Stomach (tissue), 7 donors: ENCODE results near the gene PGM2.

- PRO-cap, result unidirectional peak, minus-strand start at chr4:26321442; bidirectional peak, plus-strand start at chr4:26321879, minus-strand start at chr4:26321776
- RAMPAGE, long total RNA, 5 experiments, result no peak in any of the 5 experiments
- RRBS, result 0% methylated on average over 6 of the region's 73 CpGs
Observed at GRCh38 chr4:26321180-26321947, 550 bp downstream of the RBPJ start.

GRCh38 chr4:26803300-26804075 lies 57.2 kb upstream of the STIM2 start:
- PRO-cap, result no peak
- RAMPAGE, long total RNA, 5 experiments, result no peak in any of the 5 experiments
- RRBS, result no CpG with 5 or more reads among the region's 10 CpGs

DNA sequence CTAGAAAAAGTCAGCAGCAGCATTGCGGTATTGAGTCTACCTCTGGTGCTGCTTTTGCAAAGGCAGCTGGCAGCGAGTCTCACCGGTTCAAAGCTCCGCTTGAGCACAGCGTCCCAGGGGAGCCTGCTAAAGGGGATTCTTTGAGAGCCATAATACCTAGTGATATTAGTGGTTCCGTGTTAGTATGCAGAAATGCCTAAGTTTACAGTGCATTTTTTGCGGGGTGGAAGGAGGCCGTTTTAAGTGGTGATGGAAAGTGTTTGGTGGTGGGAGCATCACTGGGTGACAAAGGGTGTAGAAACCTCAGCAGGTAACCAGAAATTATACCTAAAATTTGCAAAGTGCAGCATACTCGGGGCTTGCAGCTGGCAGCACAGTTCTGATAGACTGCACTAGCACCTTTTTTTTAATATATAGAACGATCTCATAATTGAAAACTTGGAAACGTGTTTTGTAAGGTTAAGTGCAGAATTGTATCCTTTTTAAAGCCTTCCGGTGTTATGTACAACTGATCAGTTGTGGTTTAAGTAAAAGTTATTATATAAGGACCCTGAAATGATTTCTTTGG lies 1.2 kb downstream of the STIM2 start:
- PRO-cap, result no peak
- RAMPAGE, long total RNA, 5 experiments, result no peak in any of the 5 experiments
- RRBS, result no CpG with 5 or more reads among the region's 12 CpGs

- PRO-cap, result no peak
- RAMPAGE, long total RNA, 5 experiments, result no peak in any of the 5 experiments
- RRBS, result no CpG with 5 or more reads among the region's 3 CpGs
Observed at GRCh38 chr4:26864770-26865382, 4.2 kb downstream of the STIM2 start.

- PRO-cap, result no peak
- RAMPAGE, long total RNA, 5 experiments, result start-site peak on the plus strand in 1 of 5 experiments, at chr4:26869801-26869845 at its widest, 18 reads per replicate
- RRBS, result no CpG with 5 or more reads among the region's 6 CpGs
Observed at GRCh38 chr4:26869633-26870165, 9.1 kb downstream of the STIM2 start.

DNA sequence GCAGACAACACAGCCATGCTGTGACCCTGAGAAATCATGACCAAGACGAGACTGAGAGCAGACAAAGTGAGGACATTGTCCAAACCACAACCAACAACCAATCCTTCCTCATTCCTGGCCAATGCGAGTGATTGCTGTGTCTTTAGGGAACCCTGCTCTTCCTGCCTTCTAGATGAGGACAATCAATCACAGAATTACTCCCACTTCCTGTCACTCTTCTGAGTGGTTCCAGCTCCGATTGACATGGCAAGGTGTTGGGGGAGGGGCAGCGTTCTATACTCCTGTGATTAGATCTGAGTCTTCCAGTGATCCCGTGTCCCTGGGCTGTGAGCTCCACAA lies 227.8 kb downstream of the STIM2 start:
- PRO-cap, result no peak
- RAMPAGE, long total RNA, 5 experiments, result no peak in any of the 5 experiments
- RRBS, result no CpG with 5 or more reads among the region's 5 CpGs

GRCh38 chr4:29911827-29912158 lies 808.4 kb upstream of the PCDH7 start:
- PRO-cap, result no peak
- RAMPAGE, long total RNA, 5 experiments, result no peak in any of the 5 experiments
- RRBS, result no CpG with 5 or more reads among the region's 4 CpGs

GRCh38 chr4:36256220-36256837 lies 12.0 kb upstream of the ARAP2 start:
- PRO-cap, result no peak
- RAMPAGE, long total RNA, 5 experiments, result no peak in any of the 5 experiments
- RRBS, result no CpG with 5 or more reads among the region's 6 CpGs

DNA sequence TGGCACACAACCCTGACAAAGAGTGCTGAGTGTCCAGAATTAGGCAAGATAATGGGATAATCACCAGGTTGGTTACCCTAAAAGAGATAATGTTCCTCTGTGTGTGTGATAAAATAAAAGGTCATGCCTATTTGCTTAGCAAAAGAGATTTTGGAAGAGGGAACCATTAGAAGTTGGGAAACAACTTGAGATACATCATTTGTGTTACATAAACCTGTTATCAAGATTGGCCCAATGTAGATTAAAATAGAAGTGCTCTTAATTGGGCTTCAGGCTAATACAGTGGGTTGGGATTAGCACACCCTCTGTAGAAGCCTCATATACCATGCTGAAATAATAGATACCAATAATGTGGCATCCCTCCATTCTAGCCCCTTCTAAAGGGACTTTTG lies 26.5 kb upstream of the C4orf19 start:
- PRO-cap, result no peak
- RAMPAGE, long total RNA, 5 experiments, result no peak in any of the 5 experiments

DNA sequence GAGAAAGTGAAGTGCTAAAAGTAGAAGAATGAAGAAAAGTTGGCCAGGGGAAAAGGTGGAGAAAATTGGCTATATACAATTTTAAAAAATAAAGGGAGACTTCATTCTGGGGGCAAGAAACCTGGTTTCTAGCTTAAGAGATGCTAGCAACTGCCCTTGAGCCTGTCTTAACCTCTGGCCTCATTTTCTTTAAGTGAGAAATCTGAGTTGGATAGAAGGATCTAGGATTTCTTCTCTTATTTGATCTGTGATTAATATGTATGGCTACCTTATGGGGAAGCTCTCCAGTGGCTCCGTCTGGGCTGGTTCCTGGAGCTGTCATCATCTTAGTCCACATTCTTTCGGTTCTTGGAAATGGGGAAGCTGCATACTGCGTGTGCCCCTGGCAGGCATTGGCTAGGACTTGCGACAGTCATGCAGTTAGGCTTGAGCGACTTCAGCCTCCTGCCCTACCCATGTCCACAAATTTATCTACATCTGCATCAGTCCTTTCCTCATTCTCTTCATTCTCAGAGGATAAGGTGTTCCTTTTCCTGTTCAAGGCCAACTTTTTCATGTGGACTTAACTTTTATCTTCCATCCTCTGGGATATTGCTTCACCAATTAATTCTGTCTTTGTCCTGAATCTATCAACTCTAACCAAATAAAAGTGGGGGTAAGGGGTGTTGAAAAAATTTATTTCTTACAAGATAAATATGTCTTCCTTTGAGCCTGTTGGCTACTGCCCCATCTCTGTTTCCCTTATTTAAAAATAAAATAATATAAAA lies 18.2 kb downstream of the C4orf19 start:
- PRO-cap, result unidirectional peak, minus-strand start at position 191 of the sequence; unidirectional peak, minus-strand start at position 323 of the sequence
- RAMPAGE, long total RNA, 5 experiments, result no peak in any of the 5 experiments
- RRBS, result no CpG with 5 or more reads among the region's 5 CpGs

GRCh38 chr4:37666431-37667222 lies 19.5 kb downstream of the RELL1 start:
- PRO-cap, result bidirectional peak, plus-strand start at chr4:37666975, minus-strand start at chr4:37666726
- RAMPAGE, long total RNA, 5 experiments, result no peak in any of the 5 experiments
- RRBS, result no CpG with 5 or more reads among the region's 8 CpGs

DNA sequence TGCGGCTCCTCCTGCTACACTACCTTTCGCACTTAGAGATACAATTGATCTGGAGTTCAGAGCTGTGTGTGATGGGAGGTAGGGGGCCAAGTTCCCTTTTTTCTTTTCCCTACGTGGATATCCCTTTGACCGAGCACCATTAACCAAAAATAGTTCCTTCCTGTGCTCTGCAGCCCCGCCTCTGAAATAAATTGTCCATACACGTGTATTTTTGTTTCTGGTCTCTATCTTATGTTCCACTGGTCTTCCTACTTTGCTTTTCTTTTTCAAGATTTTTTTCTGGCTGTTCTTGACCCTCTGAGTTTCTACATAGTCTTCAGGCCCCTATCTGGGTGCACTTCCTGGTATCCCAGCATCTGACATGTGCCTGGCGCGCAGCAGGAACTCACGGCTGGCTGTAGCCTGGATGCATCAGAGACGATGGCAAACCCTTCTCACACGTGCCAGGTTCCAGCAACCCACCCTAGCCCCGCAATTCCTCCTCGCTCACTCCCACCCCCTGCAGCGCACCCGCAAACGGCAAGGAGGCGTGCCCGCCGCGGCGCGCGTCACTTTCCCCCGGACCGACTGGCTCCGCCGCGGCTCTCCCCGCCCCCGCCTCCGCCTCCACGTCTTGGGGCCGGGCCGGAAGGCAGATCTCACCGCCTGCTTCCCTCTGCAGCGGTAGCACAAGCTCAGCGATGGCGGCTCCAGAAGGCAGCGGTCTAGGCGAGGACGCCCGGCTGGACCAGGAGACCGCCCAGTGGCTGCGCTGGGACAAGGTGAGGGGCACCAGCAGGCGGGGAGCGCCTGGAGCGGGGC lies at the start of gene PGM2:
Gene PGM2 (plus strand): TSS at position 634 of the 801 bp plus-strand sequence.
- PRO-cap, result bidirectional peak, plus-strand start at position 355 of the sequence, minus-strand start at position 358 of the sequence; bidirectional peak, plus-strand start at position 666 of the sequence, minus-strand start at position 500 of the sequence
- RAMPAGE, long total RNA, 5 experiments, result start-site peak on the plus strand in 5 of 5 experiments, centred at positions 649 to 666 of the sequence, 33 to 473 reads per replicate
- RRBS, result 2% methylated on average over 21 of the region's 47 CpGs

GRCh38 chr4:37989703-37990460 lies 29.7 kb downstream of the PTTG2 start:
- PRO-cap, result bidirectional peak, plus-strand start at chr4:37990221, minus-strand start at chr4:37989918
- RAMPAGE, long total RNA, 5 experiments, result no peak in any of the 5 experiments
- RRBS, result no CpG with 5 or more reads among the region's 4 CpGs

- PRO-cap, result no peak
- RAMPAGE, long total RNA, 5 experiments, result no peak in any of the 5 experiments
- RRBS, result no CpG with 5 or more reads among the region's 6 CpGs
Observed at GRCh38 chr4:38179833-38180496, 219.8 kb downstream of the PTTG2 start.

DNA sequence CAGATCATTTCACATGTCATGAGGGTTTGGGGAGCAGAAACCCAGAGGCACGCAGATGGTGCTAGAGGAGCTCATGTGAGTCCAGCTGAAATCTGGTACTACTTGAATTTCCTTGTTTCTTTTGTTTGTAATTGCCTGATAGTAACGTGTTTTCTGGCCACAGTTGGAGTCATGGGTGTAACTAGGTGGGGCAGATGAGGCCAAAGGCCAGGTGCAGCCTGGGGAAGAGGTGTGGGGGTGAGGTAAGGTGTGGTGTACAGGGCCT lies 271.4 kb downstream of the PTTG2 start:
- PRO-cap, result unidirectional peak, minus-strand start at position 94 of the sequence
- RAMPAGE, long total RNA, 5 experiments, result no peak in any of the 5 experiments
- RRBS, result no CpG with 5 or more reads among the region's 2 CpGs

- PRO-cap, result no peak
- RAMPAGE, long total RNA, 5 experiments, result no peak in any of the 5 experiments
- RRBS, result no CpG with 5 or more reads among the region's 2 CpGs
Observed at GRCh38 chr4:38310610-38310967, 350.4 kb downstream of the PTTG2 start.

DNA sequence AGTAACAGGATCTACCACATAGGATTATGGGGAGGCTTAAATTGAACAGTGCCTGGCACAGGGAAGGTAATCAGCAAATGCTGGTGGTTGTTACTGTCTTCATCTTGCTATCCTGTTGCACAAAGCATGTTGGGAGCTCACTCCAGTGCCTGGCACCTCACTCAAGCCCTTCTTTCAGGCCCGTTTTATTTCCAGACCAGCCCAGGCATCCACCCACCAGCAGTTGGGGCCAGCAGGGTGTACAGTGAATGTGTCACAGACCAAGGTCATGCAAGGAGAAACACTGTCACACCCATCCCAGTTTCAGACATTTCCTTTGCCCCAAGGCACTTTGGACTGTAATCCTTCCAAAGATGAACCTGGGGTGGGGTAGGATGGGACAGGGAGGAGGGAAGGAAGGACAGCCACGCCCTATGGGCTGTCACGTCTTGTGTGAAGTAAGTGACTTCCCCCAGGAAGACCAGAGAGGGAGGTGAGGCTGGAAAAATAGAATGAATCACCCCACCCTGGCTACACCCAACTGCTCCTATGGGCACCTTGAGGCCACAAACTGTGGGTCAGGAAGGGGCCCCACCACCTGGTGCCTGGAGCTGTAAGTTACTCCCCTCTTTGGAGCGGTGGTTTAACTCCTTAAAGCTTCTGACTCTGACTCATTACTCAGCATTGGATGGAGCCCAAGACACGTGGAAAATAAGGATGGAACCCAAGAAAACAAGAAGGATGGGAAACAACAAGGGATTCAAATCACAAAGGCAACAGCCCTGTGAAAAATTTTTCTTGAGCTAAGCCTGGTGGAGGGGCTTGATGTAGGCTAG lies 350.0 kb upstream of the KLF3 start:
- PRO-cap, result no peak
- RAMPAGE, long total RNA, 5 experiments, result no peak in any of the 5 experiments
- RRBS, result no CpG with 5 or more reads among the region's 5 CpGs

DNA sequence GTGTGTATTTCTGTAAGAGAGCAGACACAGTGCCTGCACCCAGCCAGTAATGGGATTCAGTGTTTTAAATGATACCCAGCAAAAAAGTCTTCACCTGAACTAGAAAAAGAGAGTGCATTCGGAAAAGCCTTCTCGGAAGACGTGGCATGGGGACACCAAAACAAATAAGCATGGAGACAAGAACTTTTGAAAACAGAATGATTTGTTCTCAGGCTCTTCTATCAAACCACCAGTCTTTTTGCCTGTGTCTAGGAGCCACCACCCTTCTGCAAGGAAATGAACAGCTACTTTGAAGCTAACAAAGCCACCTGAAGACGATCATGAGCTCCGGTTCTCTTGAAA lies 335.1 kb upstream of the KLF3 start:
- PRO-cap, result no peak
- RAMPAGE, long total RNA, 5 experiments, result no peak in any of the 5 experiments
- RRBS, result no CpG with 5 or more reads among the region's 5 CpGs

DNA sequence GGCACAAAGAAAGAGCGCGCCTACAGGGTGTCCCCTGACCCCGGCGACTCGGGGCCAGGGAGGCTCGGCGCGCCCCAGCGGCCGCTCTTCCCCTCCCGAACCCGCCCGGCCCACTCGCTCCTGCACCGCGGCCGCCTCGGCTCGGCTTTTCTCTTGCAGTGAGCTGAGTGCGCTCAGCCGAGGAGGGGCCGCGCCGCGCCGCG lies 759 bp upstream of the KLF3 start:
- PRO-cap, result bidirectional peak, plus-strand start at position 166 of the sequence, minus-strand start at position 155 of the sequence
- RAMPAGE, long total RNA, 5 experiments, result no peak in any of the 5 experiments
- RRBS, result 1% methylated on average over 26 of the region's 27 CpGs

DNA sequence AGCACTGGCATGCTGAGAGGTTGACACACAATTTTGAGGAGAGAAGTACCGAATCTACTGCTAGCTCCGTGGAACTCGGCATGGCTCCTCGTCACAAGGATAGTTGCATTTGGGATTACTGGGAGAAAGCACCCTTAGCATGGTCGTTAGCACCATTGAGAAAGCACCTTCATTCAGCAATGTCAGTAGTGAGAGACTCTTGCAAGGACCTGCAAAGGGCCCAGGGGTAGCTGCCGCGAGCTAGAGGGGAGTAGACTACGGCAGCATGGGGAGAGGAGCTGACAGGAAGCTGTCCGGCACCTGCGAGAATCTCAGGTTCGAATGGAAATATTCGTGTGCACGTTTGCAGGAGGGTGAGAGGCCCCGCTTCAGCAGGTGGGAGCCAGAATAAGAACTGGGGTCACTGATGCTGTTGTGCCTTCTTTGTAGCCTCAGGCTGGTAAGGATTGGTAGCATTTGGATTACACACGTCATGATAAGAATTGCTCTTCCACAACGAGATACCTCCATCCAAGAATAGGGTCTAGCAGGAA lies 20.2 kb downstream of the TLR10 start:
- PRO-cap, result no peak
- RAMPAGE, long total RNA, 5 experiments, result no peak in any of the 5 experiments
- RRBS, result no CpG with 5 or more reads among the region's 16 CpGs